Jejunum (tissue), 1 donor: ENCODE data around the genes CCL24 and FGL2.

- PRO-cap, result no peak
Measured at GRCh38 chr7:75687881-75689294, 50.4 kb downstream of the HIP1 start.

DNA sequence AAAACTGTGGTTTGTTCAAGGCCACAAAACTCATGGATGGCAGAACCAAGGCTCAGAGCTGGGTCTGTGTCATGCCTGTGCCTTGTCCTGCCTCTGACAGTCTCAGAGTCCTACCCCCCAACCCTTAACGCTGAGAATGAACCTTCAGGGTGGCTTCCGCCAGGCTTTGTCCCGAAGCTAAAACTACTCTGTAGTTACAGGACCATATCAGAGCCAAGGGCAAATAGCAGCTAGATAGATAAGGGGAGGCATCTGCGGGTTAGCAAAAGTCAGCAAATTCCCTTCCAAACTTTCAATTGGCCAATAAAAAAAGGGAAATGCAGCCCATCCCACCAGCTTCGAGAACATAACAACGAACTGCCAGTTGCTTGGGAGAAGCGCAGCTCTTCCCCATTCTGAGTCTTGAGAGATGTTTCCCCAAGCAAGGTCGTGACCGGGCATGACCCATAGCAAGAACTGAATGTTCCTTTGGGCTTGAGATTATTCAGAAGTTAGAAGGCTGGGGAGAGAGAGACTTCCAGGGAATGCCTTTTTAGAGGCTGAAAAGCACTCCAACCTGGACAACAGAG is 17.7 kb downstream of the CCL24 start:
- PRO-cap, result no peak

GRCh38 chr7:75813675-75813935 is at the start of gene CCL24:
Gene CCL24, minus strand, starts transcription at chr7:75813806.
- PRO-cap, result no peak

- PRO-cap, result no peak
Measured at GRCh38 chr7:75872285-75872943, 6.4 kb upstream of the RHBDD2 start.

DNA sequence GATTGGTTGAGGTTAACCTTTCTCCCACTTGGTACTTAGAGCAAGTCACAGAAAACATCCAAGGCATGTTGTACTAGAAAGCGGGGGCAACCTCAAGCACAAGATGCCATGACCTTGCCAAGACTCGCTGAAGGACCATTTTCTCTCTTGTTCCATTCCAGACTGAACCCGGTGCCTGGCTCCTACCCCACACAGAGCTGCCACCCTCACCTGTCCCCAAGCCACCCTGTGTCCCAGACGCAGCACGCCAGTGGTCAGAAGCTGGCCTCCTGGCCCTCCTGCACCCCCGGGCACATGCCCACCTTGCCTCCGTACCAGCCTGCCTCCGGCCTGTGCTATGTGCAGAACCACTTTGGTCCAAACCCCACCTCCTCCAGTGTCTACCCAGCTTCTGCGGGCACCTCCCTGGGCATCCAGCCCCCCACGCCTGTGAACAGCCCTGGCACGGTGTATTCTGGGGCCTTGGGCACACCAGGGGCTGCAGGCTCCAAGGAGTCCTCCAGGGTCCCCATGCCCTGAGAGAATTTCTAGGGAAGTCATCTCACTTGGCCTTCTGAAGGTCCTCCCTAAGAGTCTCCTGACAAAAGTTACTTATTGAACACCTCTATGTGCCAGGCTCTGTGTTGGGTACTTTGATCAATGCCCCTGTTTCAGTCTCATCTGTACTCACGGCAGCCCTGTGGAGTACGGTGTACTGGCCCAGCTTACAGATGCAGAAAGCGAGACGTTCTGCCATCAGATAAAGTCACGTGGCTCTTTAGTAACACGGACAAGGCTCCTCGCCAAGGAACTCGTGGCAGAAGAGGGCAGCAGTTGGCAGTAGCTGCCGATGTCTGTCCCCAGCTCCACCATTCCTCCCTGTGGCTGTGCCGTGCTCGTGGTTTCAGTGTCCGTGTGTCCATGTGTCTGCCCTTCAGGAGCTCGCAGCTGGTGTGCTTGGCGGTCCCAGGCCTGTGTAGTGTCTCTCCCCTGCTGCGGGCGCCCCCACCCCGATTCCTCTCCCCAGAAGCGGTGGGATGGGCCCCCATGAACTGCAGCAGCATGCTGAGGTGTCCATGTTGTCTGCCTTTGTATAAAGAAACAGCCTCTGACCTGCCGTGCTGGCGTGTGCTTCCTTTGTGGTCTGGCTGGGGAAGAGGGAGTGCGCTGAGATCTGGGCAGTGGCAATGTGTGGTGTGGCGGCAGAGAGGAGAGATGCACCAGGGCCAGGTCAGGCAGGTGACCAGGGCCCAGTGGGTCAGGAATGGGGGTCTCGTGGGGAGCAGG is 9.4 kb downstream of the RHBDD2 start:
- PRO-cap, result no peak

DNA sequence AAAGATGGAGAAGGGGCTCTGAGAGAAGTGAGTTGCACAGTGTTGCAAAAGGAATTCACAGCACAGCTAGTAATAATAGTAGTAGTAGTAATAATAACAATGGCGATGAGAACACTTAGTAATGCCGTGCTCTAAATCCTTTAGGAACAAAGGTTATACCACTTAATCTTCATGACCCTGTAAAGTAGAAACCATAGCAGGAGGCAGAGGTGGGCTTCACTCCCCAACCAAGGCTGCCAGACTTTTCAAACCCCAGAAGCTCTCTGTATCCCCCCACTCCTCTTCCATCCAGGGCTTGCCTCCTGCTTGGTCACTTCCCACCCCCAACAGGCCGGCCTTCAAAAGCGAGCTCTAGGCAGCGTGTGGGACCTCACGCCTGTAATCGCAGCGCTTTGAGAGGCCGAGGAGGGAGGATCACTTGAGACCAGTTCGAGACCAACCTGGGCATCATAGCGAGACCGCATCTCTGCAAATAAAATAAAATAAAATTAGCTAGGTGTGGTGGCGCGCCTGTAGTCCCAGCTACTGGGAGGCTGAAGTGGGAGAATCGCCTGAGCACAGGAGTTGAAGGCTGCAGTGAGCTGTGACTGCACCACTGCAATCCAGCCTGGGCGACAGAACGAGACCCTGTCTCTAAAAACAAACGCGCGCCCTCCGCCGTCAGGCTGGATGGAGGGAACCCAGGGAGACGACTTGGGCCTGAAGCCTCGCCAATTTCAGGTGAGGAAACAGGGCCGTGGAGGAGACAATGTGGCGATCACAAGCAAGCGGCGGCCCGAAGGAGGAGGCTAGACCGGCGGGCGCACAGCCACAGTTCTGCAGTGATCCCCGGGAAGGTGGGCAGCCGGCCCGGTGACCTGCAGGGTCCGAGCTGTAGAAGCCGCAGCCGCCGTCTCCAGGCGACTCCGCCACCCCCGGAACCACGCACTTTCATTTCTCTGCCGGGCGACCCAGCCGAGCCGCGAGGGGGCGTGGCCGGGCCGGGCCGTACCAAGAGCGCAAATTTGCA is 647 bp upstream of the POR start:
- PRO-cap, result bidirectional peak, plus-strand start outside the sequence, minus-strand start at position 907 of the sequence

GRCh38 chr7:75942053-75942961 is 27.4 kb downstream of the POR start:
- PRO-cap, result no peak

DNA sequence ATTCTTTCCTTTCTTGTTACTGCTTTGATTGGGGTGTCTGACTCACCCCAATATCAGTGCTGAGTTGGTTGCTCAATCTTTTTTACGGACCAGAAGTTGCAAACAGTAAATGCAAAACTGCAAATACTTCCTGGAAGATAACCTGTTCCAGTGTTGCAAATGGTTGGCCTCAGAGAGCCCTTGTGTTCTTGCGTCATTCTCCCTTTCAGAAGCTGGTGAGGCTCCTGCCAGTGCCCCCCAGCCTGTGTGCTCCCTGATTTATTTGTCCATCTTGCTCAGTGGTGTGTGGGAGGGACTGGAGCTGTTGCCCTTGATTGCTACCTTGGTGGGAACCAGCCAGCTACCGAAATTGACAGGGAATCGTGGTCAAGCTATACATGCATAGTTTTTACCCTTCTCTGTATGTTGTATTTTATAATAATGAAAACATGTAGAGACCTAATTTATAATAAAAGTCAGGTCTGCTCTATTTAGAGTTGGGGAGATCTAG is 30.9 kb downstream of the POR start:
- PRO-cap, result no peak

DNA sequence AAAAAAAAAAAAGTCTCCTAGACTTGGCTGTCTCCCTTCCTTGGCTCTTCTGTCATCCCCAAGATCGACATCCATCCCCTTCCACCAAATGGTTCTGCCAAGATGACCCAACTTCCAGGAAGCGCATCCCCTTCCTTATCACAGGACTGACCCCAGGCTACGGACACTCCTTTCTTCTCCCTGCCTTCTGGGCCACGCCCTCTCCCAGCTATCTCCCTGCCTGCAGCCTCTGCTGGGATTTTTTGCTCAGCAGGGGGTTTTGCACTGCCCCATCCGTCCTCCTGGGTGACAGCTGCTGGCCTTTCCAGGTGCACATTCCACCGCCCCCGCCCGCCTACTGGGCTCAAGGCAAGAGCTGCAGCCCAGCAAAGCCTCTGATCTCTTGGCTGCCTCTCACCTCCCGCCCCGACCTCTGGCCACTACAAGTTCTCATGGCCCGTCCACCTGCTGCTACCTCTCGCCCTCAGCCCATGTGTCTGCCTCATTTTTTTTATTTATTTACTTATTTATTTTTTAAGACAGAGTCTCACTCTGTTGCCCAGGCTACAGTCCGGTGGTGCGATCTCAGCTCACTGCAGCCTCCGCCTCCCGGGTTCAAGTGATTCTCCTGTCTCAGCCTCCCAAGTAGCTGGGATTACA is 3.4 kb downstream of the TMEM120A start:
- PRO-cap, result no peak

- PRO-cap, result unidirectional peak, plus-strand start at chr7:76281585
Measured at GRCh38 chr7:76281273-76281890, 21.1 kb upstream of the HSPB1 start.

- PRO-cap, result no peak
Measured at GRCh38 chr7:76347690-76348306, 11.0 kb downstream of the YWHAG start.

GRCh38 chr7:76358388-76358573 is 510 bp downstream of the YWHAG start:
- PRO-cap, result no peak

GRCh38 chr7:76383290-76383708 is 24.5 kb upstream of the YWHAG start:
- PRO-cap, result no peak

DNA sequence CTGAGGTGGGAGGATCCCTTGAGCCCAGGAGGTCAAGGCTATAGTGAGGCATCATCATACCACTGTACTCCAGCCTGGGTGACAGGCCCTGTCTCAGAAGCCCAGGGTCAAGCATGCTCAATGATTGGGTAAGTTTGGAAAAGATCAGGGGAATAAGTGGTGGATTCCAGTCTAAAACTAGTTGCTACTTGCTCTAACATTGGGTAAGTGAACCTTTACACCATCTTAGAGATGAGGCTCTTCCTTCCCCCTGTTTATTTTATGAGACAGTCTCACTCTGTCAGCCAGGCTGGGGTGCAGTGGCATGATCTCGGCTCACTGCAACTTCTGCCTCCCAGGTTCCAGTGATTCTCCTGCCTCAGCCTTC is 14.8 kb downstream of the ZP3 start:
- PRO-cap, result no peak

- PRO-cap, result no peak
Measured at GRCh38 chr7:76482246-76482969, 20.9 kb downstream of the DTX2 start.

DNA sequence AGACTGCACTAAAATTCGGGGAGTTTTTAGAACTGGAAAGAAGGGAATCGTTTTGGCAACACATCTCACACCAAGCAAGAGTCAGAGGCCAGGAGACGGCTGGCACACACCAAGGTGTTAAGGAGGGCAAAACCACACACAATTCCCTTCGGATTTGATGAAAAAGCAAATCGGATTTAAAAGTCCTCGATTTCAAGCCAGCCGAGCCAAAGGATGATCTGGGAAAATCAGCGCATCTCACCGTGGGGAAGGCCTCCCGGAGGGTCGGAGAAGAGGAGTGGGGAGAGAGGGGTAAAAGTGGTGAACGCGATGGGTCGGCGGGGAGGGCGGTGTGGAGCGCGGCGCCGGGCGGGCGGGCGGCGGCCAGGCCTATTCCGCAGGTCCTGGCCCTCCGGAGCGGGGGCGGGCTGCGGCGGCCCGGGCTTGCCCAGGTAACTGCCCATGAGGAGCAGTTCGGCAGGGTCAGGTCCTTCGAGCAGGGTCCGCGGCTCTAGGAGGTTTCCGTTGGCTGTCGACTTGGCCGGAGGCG is 548 bp downstream of the POMZP3 start:
- PRO-cap, result no peak

DNA sequence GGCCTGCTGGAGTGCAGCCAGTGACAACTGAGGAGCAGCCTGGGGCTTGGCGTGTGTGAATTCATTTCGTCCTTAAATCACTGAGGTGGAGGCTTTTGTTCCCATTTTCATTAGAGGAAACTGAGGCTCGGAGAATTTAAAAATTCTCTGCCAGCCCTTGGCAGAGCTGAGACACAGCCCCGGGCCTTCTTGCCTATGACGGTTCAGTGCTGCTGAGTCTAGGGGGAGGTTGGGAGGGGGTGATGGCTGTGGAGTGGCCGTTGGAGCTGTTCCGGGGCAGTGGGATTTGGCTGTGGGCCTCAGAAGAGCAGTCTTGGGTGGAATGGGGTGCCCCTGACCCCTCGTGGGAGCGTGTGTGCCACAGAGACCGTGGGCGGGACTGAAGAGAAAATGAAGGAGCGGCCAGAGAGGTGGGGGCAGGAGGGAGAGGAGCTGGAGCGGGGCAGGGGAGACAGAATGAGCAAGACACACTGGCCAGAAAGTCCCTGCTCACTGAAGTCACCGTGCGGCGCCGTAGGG is 40.1 kb downstream of the SPDYE17 start:
- PRO-cap, result no peak

DNA sequence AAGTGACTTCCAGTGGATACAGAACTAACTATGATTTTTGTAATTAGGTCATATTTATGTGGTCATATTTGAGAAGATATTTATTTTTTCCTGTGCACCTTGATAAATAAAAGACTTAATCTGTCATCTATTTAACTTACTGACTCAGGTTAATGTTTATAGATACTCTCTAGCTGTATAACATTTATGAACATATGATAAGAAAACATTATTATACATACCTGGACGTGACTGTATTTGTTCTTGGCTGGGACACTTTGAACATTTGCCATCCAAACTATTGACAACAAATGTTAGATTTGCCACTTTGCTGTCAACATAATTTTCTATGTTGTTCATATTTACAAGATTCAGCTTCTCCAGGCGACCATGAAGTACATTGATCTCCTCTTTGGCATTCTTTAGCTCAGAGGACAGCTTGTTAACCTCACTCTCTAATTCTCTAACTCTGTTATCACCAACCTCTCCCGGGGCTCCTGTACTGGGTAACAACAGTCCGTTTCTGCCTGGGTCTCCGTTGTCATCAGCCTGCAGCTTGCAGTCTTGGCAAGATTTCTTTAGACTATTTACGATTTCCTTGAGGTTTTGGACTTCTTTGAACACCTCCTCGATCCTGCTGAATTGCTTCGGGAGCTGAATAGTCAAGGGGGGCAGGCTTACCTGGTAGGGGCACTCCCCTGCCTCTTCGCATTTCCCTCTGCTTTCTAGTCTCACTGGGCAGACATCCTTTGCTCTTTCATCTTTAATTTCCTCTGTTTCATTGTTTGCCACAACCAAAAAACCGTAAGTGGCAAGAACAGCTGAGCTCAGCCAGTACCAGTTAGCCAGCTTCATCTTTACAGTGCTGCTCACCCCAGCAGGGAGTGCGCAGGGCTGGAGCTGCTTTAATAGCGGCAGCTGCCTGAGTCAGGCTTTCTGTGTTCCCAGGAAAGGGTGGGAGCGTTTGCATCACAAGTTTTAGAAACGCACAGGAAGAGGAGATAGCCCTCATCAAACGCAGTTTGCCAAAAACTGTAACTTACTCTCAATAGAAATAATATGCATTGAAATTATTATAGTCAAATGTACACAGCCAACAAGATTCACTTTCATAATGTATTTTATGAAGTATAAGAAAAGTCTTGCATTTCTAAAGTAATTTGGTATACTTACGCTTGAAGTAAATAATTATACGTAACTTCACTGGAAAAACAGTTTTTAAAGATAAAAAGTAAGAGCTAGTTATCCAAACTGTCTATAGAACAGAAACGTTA is at the start of gene FGL2:
Gene FGL2, minus strand, starts transcription at position 860 of the 1,253 bp plus-strand sequence.
- PRO-cap, result bidirectional peak, plus-strand start at position 859 of the sequence, minus-strand start at position 860 of the sequence

- PRO-cap, result no peak
Measured at GRCh38 chr7:77238697-77239400, 39.2 kb upstream of the FGL2 start.

DNA sequence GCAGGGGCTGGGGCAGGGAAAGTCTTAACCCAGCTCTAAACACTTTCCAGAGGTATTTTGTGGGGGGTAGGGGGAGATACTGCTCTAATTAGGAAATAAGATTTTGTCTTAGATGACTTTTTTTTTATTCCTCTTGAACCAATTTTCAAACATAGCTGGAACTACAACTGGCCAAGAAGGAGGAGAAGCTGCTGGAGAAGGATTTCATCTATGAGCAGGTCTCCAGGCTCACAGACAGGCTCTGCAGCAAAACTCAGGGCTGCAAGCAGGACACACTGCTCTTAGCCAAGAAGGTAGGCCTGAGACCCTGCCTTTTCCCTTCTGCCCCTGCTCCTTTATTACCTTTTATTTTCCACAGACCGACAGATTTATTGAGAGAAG is 87.7 kb upstream of the FGL2 start:
- PRO-cap, result no peak